Mesenteric fat pad (tissue), 1 donor: ENCODE measurements around a stretch of chr19.

GRCh38 chr19:49924629-49925153 is 4.3 kb upstream of the ATF5 start:
- PRO-cap: no peak

- PRO-cap: no peak
Measured at GRCh38 chr19:49932144-49932997, 3.1 kb upstream of the NUP62 start.

GRCh38 chr19:49932998-49933677 is 3.8 kb upstream of the NUP62 start:
- PRO-cap: no peak

DNA sequence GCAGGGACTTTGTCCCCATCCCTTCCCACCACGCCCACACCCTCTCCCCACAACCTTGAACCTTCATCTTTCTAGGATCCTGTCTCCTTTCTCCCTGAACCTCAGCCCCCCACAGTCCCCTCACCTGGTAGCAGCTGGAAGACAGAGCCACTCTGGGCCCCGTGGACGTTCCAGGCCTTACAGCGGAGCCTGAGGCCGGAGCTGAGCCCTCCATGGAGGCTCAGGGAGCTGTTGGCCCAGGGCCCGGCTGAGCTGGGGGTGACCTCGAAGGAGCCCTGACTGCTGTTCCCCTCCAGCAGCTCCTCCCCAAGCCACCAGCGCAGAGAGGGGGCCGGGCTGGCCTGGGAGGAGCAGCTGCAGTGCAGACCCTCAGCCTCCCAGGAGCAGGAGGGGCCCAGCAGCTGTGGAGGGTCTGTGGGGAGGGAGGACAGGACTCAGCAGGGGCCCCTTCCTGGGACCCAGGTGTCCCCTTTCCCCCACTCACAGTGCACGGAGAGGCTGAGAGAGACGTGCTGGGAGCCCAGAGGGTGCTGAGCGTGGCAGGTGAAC is 2.7 kb downstream of the SIGLEC11 start:
- PRO-cap: no peak

- PRO-cap: no peak
Measured at GRCh38 chr19:50167209-50167879, 4.3 kb upstream of the IZUMO2 start.

- PRO-cap: no peak
Measured at GRCh38 chr19:50290699-50291168, 38.4 kb downstream of the KCNC3 start.

- PRO-cap: no peak
Measured at GRCh38 chr19:50304644-50305409, 24.4 kb downstream of the KCNC3 start.

DNA sequence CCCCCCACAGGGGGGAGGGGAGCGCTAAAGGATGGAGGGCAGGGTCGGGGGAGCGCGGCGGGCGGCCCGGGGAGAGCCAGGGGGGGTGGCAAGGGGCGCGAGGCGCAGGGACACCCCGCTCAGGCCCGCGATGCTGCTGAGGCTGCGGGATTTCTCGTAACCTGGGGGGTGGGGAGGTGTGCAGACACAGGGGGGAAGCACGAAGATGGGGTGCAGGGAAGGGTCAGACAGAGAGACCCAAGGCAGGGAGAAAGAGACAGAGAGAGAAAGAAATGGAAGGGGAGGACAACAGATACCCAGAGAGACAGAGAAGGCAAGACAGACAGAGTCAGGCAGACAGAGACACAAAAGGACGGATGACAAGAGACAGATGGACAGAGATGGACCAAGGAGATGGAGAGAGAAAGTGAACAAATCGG is 14.3 kb downstream of the KCNC3 start:
- PRO-cap: no peak

GRCh38 chr19:50376617-50377759 is 731 bp downstream of the NR1H2 start:
- PRO-cap: unidirectional peak, minus-strand start at chr19:50376791

DNA sequence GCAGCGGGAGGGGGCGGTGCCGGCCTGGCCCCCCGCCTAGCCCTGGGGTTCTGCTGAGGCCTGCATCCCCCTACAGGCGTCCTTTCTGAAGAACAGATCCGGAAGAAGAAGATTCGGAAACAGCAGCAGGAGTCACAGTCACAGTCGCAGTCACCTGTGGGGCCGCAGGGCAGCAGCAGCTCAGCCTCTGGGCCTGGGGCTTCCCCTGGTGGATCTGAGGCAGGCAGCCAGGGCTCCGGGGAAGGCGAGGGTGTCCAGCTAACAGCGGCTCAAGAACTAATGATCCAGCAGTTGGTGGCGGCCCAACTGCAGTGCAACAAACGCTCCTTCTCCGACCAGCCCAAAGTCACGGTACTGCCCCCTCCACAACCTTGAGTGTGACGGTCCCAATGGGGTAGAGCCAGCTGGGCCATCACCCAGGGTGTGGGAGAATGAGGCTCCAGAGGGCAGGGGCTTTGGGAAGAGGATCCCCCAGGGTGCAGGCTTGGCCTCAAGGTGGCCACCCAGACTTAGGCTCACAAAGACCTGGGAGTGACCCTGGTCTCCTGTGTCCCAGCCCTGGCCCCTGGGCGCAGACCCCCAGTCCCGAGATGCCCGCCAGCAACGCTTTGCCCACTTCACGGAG is 2.3 kb downstream of the NR1H2 start:
- PRO-cap: no peak

- PRO-cap: no peak
Measured at GRCh38 chr19:50415016-50415522, 3.7 kb upstream of the SPIB start.

DNA sequence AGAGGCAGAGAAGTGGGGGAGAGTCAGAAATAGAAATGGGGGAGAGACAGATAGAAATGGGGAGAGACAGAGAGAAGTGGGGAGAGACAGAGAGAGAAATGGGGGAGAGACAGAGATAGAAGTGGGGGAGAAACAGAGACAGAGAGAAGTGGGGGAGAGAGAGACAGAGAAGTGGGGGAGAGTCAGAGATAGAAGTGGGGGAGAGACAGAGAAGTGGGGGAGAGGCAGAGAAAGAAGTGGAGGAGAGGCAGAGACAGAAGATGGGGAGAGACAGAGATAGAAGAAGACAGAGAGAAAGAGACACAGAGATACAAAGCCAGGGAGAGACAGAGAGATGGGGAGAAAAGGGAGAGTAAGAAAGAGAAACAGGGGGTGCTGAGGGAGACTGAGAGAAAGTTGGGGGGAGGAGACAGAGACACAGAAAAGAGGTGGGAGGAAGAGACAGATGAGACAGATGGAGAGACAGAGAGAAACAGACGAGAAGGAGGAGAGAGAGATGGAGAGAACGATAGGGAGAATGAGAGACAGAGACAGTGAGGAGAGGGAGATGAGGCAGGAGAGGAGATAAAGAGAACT is 13.0 kb downstream of the JOSD2 start:
- PRO-cap: no peak

DNA sequence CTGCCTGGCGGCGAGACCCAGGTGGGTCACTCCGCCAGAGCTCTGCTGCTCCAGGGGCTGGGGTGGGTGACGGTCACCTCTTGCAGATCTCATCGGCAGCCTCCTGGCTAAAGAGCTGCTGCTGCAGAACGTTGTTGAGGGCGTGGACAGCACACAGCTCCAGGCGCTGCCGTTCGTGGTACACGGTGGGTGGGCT is 884 bp downstream of the JOSD2 start:
- PRO-cap: no peak

GRCh38 chr19:50511845-50512277 is 870 bp upstream of the JOSD2 start:
- PRO-cap: no peak

- PRO-cap: no peak
Measured at GRCh38 chr19:50605937-50606300, 33.8 kb downstream of the SYT3 start.

- PRO-cap: no peak
Measured at GRCh38 chr19:50793285-50793845, 3.1 kb downstream of the ACP4 start.

- PRO-cap: no peak
Measured at GRCh38 chr19:50850856-50851464, 3.8 kb upstream of the KLK3 start.

DNA sequence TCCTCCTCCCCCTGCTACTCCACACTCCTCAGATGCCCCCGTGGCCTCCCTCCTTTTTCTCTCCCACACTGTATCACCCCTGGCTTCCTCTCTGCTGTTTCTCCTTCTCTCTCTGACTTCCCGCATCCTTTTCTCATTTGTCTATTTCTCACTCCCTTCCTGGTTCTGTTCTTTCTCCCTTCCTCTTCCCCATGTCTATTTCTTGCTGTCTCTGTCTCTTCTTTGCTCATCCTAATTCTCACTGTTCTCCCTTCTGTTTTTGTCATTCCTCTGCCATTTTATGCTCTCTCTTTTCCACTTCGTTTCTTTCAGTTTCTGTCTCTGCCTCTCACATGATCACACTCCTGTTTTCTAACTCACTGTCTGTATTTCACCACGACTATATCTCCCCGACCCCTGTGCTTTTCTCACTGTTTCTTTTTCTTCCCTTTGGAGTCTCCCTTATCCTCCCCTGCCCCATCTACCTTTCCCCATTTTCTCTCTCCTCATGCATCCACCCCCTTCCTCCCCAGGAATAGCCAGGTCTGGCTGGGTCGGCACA is 2.8 kb downstream of the KLK2 start:
- PRO-cap: no peak

DNA sequence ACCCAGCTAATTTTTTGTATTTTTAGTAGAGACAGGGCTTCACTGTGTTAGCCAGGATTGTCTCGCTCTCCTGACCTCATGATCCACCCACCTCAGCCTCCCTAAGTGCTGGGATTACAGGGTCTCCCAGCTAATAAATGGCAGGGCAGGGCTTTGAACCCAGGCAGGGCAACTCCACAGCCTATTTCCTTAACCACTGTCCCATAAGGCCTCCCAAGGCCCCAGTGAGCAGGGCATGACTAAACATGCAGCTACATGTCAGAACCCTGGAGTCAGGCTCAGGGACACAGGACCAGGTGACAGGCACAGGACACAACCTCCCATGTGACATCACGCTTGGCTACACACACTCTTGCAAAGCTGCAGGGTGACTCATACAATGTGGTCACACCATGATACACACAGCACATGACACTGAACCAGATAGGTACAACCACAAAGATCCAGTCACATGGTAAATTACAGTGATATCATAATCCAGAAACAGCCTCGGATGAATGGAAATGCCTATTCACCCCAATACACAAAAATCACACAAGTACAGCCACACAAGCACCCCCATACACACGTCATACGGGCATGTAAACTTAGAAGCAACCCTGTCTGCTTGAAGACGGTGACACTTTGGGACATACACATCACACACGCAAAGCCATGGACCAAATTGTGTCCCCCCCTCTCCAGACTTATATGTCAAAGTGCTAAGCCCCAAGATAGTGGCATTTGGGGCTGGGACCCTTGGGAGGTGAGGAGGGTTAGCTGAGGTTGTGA is 14.6 kb downstream of the KLK4 start:
- PRO-cap: no peak

DNA sequence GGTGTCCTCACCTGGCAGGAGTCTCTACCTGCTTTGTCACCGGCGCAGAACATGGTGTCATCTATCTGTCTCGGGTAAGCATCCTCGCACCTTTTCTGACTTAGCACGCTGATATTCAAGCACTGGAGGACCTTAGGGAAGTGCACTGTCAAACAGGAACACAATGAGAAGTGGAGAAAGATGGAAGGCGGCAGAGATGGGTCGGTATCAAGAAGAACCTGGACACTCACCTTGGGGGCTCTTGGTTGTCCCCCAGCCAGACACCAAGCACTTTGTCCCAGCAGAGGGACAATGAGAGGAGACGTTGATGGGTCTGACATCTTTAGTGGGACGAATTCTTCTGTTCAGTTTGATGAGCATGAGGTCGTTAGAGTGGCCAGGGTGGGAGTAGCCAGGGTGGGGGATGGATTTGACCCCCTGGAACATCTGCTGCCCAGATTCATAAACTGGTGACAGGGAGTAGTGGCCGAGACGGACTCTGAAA is 4.2 kb downstream of the KLK5 start:
- PRO-cap: no peak